T47D (cell line): Measurements from ENCODE around the gene VCL.

- RRBS = no CpG with 5 or more reads among the region's 7 CpGs
These were observed 38.1 kb downstream of the PLAU start for GRCh38 chr10:73949072-73949467.

DNA sequence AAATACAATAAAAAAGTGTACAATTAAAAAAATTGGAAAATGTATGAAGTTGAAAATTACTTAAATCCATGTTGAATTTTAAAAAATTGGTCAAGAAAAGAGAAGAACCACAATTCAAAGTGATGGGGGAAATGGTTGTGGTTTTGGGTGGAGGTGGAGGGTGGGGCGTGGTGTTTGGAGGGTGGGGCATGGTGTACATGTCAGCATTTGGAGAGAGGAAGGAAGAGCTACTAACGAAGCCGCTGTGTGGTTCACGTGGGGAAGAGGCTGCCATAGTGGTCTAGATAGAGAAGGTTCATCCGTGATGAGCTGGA is 6.2 kb upstream of the VCL start:
- RRBS = no CpG with 5 or more reads among the region's 5 CpGs

DNA sequence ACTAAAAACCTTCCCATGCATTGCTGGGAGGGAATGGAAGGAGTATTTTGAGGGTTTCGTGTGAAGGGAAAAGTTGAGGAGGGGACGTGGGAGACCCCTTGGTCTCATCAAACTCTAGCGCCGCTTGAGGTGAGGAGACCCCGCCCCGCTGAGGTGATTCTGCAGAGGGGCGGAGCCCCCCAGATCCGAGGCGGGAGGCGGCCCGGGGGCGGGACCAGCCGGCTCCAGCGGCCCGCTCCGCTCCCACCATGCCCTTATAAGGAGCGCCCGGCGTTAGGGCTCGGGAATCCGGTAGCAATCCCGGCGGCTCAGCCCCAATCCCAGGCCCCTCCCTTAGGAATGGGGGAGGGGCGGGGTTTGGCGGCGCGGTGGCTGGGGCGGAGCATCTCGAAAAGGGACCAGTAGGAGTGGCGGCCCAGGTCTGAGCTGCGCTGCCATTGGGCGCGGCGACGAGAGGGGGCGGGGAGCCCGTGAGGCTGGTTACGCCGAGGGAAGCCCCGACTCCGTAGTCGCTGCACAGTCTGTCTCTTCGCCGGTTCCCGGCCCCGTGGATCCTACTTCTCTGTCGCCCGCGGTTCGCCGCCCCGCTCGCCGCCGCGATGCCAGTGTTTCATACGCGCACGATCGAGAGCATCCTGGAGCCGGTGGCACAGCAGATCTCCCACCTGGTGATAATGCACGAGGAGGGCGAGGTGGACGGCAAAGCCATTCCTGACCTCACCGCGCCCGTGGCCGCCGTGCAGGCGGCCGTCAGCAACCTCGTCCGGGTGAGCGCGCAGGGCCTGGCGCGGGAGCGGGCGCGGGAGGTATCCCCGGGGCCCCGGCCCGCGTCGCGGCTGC is at the start of gene VCL:
TSS of gene VCL (plus strand) at position 508 of the 840 bp plus-strand sequence.
- RRBS = 2% methylated on average over 30 of the region's 86 CpGs

- RRBS = no CpG with 5 or more reads among the region's 4 CpGs
These were observed 27.5 kb downstream of the AP3M1 start for GRCh38 chr10:74122893-74123764.

GRCh38 chr10:74422634-74423479 is 271.8 kb downstream of the ADK start:
- RRBS = no CpG with 5 or more reads among the region's 5 CpGs

DNA sequence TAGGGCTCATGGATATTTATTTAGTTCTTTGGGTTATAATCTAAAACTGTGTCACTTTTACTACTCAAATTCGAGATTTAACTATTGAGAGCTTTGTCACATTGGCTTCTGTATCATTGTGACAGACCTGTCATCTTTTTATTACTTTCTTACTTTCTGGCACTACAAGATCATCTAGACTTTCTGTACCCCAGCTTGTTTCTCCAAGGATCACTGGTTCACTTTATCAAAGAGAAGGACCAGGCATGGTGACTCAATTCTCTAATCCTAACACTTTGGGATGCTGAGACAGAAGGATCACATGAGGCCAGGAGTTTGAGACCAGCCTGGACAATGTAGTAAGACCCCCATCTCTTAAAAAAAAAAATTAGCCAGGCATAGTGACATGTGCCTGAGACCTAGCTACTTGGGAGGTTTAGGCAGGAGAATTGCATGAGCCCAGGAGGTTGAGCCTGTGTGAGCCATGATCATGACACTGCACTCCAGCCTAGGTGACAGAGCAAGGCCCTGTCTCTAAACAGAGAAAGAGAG is 324.2 kb downstream of the ADK start:
- RRBS = no CpG with 5 or more reads among the region's 1 CpG

- RRBS = no CpG with 5 or more reads among the region's 1 CpG
These were observed 27.7 kb downstream of the KAT6B start for GRCh38 chr10:74854015-74854613.

GRCh38 chr10:74977899-74978366 is 95.5 kb downstream of the DUSP29 start:
- RRBS = no CpG with 5 or more reads among the region's 4 CpGs

DNA sequence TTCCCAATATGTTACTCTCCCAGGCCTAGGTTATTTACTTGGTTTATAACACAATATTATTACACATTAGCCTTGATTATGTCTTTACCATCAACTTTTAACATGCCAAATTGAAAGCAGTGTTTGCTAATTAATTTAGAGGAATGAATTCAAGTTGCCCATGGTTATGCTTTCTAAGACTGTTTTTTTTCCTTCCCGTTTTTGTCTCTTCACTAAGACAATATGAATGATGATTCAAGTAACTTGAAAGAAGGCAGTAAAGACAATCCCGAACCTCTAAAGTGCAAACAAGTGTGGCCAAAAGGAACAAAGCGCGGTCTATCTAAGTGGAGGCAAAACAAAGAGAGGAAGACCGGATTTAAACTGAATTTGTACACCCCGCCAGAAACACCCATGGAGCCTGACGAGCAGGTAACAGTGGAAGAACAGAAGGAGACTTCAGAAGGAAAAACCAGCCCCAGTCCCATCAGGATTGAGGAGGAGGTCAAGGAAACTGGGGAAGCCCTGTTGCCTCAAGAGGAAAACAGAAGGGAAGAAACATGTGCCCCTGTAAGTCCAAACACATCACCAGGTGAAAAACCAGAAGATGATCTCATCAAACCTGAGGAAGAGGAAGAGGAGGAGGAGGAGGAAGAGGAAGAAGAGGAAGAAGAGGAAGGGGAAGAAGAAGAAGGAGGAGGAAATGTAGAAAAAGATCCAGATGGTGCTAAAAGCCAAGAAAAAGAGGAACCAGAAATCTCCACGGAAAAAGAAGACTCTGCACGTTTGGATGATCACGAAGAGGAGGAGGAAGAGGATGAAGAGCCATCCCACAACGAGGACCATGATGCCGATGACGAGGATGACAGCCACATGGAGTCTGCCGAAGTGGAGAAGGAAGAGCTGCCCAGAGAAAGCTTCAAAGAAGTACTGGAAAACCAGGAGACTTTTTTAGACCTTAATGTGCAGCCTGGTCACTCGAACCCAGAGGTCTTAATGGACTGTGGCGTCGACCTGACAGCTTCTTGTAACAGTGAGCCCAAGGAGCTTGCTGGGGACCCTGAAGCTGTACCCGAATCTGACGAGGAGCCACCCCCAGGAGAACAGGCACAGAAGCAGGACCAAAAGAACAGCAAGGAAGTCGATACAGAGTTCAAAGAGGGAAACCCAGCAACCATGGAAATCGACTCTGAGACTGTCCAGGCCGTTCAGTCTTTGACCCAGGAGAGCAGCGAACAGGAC is 44.8 kb downstream of the DUSP29 start:
- RRBS = no CpG with 5 or more reads among the region's 23 CpGs

DNA sequence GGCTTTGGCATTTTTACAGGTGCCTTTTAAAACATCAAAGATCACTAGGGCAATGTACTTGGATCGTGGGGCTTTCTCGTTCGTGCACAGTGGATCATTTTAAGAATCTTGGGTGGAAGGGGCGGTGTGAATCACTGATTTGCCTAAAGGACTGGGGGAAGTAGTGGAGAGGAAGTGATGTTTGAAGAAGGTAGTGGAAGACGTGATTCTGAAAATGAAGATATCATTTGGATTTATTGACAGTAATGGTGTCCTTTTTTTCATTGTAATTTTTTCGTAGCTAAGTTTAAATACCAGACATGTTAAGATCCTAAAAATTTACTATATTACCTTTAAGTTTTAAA is 897 bp downstream of the SAMD8 start:
- RRBS = no CpG with 5 or more reads among the region's 6 CpGs

GRCh38 chr10:75207952-75208703 is 2.5 kb upstream of the VDAC2 start:
- RRBS = no CpG with 5 or more reads among the region's 7 CpGs

- RRBS = no CpG with 5 or more reads among the region's 13 CpGs
These were observed 47.5 kb upstream of the COMTD1 start for GRCh38 chr10:75283194-75283719.

DNA sequence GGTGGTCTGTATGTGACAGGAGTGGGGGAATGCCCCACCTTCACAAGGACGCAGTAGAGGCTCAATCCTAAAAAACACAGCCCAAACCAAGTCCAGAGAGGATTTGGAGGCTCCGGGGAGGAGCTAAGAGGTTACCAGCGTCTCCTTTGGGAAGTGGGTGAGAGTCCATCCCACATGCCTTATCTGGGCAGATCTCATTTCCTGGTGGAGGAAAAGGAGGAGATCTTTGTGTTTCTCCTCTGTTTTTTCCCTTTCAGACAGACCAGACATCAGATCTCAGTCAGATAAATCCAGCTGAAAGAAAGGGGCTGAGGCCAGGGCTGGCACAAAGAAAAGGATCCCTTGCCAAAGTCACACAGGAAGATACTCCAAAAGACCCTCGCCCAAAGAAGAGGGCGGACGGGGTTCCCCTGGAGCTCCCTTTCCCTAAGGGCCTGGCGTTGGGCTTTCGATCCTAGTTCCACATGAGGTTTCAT is 58.3 kb upstream of the COMTD1 start:
- RRBS = no CpG with 5 or more reads among the region's 8 CpGs

GRCh38 chr10:75295880-75296917 is 60.4 kb upstream of the COMTD1 start:
- RRBS = no CpG with 5 or more reads among the region's 13 CpGs

GRCh38 chr10:75397623-75398043 is 3.9 kb downstream of the ZNF503 start:
- RRBS = no CpG with 5 or more reads among the region's 15 CpGs

- RRBS = 62% methylated on average over 16 of the region's 17 CpGs
These were observed 2.2 kb downstream of the ZNF503 start for GRCh38 chr10:75399482-75399715.

GRCh38 chr10:75468697-75469742 is 37.6 kb downstream of the LRMDA start:
- RRBS = no CpG with 5 or more reads among the region's 8 CpGs

- RRBS = no CpG with 5 or more reads among the region's 5 CpGs
These were observed 181.6 kb downstream of the LRMDA start for GRCh38 chr10:75612861-75613616.

DNA sequence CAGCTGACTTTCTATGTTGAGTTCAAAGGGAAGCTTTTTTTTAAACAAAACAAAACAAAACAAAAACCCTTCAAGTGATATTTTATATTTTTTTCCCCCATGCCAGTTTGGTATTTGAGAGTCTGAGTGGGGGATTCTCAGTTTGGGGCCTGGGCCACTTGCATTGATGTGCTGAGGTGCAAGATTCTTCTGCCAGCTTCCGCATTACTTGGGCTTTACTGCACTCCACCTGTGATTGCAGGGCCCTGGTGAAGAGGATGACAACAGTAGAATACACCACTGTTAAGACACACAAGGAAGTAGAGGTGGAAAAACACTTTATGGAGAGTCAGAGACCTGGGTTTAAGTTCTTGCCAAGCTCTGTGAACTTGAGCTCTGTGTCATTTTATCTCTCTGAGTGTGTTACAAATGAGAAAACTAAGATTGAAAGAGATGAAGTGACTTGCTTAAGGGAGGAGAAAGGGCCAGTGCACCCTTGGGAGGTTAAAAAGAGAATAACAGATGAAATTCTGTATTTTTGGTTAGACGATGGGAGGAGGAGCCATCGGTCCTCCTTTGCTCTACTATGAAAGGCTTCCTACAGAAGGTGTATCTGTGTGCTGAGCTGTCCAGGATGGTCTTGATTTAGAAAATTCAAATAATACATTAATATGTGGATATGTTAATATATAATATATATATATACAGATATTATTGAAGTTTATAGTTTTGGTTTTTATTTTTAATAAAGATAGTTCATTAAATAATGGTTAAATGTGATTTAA is 209.5 kb downstream of the LRMDA start:
- RRBS = no CpG with 5 or more reads among the region's 3 CpGs

GRCh38 chr10:76024567-76025261 is 593.3 kb downstream of the LRMDA start:
- RRBS = no CpG with 5 or more reads among the region's 15 CpGs